Metastatic Breast Carcinoma in the Brain (tissue), 10 donors: ENCODE results near the genes TUT1, TMEM179B, TMEM223 and NXF1.

DNA sequence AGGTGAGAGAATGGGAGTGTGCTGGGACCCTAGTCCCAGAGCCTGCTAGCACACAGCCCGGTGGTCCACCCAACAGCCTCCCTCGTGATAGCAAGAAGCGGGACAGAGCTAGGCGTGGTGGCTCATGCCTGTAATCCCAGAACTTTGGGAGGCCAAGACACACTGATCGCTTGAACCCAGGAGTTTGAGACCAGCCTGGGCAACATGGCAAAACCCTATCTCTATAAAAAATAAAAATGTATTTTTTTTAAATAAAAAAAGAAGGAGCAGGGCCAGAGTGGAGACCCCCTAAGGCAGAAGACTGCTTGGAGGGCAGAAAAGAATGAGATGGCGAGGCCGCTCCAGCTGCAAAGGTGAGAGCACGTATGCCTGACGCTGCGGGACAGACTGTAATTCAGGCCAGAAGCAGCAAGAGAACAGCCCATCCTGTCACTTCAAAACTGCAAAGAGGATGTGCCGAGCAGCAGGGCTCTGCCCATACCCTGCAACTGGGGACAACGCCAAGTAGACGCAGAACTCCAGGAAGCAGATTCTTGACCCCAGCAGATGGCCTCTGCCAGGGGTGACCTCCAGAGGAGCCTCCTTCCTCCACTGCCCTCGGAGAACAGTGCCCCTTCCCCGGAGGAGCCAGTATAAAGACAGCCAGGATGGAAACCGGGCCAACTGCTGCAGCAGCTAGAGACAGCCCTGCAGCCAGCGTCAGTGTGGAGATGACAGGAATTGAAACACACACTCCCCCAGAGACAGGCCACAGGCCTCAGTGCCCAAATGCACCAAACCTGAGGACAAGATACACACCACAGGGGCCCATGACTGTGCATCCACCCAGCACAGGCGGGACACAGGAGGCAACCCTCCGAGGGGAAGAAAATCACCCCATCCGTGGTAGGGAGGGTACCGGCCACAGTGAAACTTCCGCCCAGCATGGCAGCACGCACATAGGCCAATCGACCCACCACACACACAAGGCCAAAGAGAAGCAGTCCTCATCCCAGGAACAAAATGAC lies 5.9 kb downstream of the AHNAK start:
- PRO-cap, 10 experiments, result no peak in any of the 10 experiments

GRCh38 chr11:62544306-62545489 lies 1.9 kb downstream of the AHNAK start:
- PRO-cap, 10 experiments, result peak in 5 of 10 experiments; most common plus-strand start chr11:62545271 (in 3); most common minus-strand start chr11:62545190 (in 5)

GRCh38 chr11:62547005-62547777 lies 585 bp upstream of the AHNAK start:
- PRO-cap, 10 experiments, result peak in 6 of 10 experiments; most common plus-strand start chr11:62547182 (in 5); most common minus-strand start chr11:62547217 (in 6)

DNA sequence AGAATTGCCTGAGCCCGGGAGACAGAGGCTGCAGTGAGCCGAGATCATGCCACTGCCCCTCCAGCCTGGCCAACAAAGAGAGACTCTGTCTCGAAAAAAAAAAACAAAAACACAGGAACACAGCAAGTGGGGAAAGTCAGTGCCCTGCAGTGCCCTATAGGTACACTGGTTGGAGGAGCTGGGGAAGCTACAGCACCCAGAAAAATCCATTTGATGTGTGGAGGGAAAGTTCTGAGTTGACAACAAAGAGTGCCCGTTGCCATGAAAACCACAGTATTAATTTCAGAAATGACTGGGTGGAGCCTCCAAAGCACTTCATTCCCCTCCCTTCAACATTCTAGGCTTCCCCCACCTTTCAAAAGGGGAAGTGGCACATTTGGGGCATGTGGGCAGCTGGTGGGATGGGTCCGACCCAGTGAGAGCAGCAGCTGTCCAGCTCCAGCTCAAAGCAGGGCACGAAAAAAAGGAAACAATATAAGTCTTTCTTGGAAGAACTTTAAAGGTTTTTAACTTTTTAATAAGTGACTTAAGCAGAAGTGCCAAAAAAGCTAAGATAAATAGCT lies 8.8 kb upstream of the AHNAK start:
- PRO-cap, 10 experiments, result peak in 2 of 10 experiments; most common plus-strand start position 386 of the sequence (in 1); most common minus-strand start position 212 of the sequence (in 1)

- PRO-cap, 10 experiments, result no peak in any of the 10 experiments
Observed at GRCh38 chr11:62555899-62556140, 9.2 kb upstream of the AHNAK start.

GRCh38 chr11:62560025-62560729 lies 13.5 kb downstream of the EEF1G start:
- PRO-cap, 10 experiments, result no peak in any of the 10 experiments

DNA sequence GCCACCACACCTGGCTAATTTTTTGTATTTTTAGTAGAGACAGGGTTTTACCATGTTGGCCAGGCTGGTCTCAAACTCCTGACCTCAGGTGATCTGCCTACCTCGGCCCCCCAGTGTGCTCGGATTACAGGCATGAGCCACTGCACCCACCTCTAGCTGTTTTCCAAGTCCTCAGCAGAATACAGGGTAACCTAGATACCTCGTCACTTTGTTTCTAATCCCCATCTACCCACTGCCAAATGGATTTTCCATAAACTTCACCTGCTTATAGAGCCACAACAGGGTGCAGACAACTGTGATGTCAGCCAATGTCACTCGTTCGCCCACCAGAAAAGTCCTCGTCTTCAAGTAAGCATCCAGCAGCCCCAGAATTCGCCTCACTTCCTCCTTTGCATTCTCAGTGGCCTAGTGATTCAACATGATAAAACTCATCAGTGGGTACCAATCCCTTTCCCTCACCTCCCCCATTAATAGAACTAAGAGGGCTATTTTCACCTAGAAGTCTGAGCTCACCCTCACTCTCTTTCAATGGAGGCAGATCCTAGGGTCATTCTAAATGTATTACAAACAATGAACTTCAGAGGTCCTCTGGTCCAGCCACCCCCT lies 2.9 kb downstream of the EEF1G start:
- PRO-cap, 10 experiments, result no peak in any of the 10 experiments

- PRO-cap, 10 experiments, result no peak in any of the 10 experiments
Observed at GRCh38 chr11:62571310-62571988, 2.2 kb downstream of the EEF1G start.

GRCh38 chr11:62587708-62587982 lies 3.7 kb downstream of the TUT1 start:
- PRO-cap, 10 experiments, result no peak in any of the 10 experiments

DNA sequence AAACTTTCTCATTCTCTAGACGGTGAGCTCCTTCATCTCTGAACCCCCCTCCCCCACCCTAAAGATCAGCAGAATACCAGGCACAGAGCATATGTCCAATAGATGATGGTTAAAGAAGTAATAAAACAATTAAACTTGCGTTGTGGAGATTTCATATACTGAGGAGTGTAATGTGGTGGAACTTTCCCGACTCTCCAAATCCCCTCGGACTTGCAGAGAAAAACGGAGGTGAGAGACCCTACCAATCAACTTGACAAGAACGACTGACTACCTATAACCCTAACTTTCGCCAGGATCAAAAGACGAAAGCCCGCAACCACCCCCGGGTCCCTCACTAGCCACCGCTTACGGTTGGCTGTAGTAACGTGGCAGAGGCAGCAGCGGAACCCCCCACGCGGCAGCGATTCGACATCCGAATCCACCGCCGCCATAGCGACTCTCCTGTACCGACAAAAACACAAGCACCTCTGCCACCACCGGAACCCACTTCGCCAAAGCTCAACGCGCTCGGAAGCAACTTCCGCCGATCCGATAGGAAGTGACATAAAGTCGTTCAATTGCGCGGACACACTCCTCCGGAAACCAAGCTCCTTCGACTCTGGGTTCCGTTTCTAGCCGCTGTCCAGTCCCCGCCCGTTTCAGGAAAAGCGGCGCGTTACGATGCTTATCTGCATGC lies at the start of gene TUT1:
Gene TUT1, minus strand, starts transcription at position 469 of the 676 bp plus-strand sequence.
- PRO-cap, 10 experiments, result peak in 10 of 10 experiments; most common minus-strand start position 493 of the sequence (in 6)

DNA sequence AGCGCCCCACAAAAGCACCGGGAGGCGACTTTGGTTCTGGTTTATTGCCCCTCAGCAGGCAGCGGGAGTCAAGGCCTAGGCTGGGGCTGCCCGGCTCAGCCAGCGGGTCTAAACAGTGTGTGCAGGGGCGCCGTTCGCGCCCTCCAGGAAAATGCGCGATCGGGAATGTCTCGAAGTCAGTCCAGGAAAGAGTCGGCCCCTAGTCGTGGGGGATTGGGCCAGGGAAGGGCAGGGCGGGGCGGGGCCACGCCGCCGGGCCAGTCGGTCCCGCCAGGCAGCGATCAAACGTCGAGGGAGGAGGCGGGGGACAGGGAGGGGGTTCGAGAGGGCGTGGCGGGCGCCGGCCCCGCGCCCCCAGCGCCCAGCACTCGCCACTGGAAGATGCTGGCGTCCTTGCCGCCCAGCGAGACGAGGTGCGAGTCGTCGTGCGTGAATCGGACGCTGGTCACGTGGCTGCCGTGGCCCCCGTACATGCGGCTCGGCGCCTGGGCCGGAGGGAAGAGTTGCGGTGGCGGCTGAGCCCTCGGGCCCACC lies 596 bp upstream of the MTA2 start:
- PRO-cap, 10 experiments, result peak in 8 of 10 experiments; most common plus-strand start position 284 of the sequence (in 5); most common minus-strand start position 189 of the sequence (in 4)

GRCh38 chr11:62603370-62603666 lies 1.7 kb upstream of the MTA2 start:
- PRO-cap, 10 experiments, result no peak in any of the 10 experiments

- PRO-cap, 10 experiments, result no peak in any of the 10 experiments
Observed at GRCh38 chr11:62624607-62625815, 3.2 kb upstream of the B3GAT3 start.

DNA sequence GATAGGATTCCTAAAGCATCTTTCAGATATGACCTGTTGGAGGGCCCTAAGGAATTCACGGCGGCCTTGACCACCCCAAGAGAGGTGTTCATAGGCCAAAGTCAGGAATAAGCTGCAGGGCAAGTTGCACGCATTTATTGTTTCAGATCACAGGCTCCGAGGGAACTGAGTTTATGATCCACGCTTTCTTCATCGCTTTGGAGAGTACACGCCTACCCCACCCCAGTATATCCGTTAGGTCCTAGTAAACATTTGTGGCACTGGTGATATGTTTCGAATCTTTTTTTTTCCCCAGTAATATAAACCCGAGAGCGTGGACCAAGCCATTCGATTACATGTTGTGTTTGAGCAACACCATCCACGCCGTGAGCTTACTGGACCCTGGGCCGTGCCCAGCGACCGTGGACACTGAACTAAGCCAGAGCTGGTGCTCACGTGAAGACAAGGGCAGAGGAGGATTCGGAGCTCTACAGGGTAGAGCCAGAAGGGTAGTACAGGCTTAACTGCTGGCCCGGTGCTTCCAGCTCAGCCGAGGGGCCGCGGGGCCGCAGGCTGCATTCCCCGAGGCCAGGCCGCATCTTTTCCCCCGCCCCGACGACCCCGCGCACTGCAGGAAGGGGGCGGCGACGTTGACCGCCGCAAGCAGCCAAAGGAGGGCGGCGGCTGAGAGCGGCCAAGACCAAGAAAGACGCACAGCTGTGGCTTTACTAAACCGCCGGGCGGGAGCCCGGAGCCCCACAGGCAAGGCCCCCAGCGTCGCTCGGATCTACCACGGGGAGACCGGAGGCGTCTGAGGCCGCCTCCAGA lies 579 bp downstream of the GANAB start:
- PRO-cap, 10 experiments, result peak in 5 of 10 experiments; most common plus-strand start position 448 of the sequence (in 1); most common minus-strand start position 410 of the sequence (in 1)

GRCh38 chr11:62712929-62713609 lies 5.6 kb downstream of the GNG3 start:
- PRO-cap, 10 experiments, result no peak in any of the 10 experiments

- PRO-cap, 10 experiments, result no peak in any of the 10 experiments
Observed at GRCh38 chr11:62726312-62726999, 801 bp downstream of the HNRNPUL2 start.

GRCh38 chr11:62727827-62728000 lies 457 bp upstream of the HNRNPUL2 start:
- PRO-cap, 10 experiments, result peak in 7 of 10 experiments; most common minus-strand start chr11:62727898 (in 4)

DNA sequence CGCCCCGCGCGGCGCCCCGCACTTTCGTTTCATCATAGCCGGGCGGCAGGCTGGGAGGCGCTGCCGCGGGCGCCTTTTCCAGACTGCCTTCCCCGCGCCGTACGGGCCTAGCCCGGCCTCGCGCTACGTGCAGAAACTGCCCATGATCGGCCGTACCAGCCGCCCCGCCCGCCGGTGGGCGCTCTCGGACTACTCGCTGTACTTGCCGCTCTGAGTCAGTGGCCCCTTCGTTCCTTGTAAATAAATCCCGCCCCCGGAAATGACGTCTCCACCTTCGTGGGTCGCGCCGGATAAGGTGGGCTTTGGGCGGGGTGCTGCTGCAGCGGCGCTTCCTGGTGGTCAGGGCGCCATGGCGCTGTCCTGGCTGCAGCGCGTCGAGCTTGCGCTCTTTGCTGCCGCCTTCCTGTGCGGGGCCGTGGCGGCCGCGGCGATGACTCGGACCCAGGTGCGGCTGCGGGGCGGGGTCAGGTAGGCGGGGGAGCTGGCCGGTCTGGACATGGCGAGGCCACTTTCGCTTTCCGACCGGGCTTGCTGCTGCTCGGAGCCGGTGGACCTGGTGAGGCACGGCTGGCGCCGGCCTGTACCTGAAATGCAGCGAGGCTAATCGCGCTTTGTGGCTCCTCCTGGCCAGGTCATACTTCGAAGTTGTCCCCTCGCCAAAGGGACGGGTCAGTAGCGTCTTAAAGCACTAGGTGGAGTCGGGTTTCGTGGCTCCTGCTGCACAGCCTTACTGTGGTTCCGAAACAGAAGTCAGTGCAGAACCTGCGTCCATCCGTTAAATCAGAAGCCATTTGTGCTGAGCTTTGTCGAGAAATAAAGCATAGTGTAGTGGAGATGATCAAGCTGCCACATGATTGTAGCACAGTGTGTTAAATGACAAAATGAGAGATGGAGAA lies at the start of gene TMEM179B:
Gene TMEM179B, plus strand, starts transcription at position 320 of the 896 bp plus-strand sequence.
- PRO-cap, 10 experiments, result peak in 10 of 10 experiments; most common plus-strand start position 322 of the sequence (in 8); most common minus-strand start position 204 of the sequence (in 7)

DNA sequence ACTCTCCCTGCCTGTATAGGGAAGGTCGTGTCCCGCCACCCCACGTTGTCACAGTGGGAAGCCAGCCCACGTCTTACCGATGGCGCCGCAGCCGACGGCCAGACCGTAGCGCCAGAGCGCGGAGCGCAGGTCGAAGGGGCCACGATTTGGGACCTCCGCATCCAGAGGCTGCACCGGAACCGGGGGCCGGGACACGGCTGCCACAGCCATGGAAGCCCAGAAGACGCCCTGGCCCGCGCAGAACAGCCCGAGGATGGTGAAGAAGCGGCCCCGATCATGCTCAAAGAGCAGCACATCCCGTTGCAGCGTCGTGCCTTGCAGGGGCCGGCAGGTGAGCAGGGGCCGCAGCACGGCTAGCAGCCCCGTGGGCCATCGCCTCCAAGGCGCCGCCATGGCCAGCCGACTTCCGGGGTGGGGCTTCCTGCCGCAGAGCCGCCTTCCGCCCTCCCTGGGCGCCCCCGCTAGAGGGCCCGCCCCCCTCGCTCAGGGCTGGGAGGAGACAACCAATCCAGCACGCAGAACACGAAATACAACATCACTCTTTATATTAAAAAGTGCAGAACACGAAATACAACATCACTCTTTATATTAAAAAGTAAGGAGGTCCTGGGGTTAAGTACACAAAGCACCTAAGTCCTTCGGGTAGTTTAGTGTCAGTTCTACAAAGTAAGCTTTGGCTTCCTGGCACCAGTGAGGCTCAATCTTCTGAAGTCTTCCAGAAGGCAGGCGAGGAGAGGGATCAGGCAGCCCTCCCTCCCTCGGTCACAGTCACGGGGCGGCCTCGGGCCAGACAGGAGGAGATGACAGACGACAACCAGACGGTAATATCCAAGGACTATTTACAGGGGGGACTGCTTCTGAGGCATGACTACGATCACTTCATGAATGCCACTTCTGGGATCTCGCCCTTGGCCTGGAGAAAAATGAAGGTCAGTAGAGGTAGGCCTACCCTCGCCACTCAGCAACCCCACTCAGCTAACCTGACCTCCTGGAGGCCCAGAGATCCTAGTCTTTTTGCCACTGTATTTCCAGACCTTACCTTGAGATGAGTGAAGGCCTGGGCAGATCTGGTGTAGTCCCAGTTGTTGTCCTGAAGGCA lies at the start of gene TMEM223:
Gene TMEM223, minus strand, starts transcription at position 405 of the 1,099 bp plus-strand sequence.
- PRO-cap, 10 experiments, result peak in 10 of 10 experiments; most common plus-strand start position 386 of the sequence (in 2); most common minus-strand start position 405 of the sequence (in 6)

DNA sequence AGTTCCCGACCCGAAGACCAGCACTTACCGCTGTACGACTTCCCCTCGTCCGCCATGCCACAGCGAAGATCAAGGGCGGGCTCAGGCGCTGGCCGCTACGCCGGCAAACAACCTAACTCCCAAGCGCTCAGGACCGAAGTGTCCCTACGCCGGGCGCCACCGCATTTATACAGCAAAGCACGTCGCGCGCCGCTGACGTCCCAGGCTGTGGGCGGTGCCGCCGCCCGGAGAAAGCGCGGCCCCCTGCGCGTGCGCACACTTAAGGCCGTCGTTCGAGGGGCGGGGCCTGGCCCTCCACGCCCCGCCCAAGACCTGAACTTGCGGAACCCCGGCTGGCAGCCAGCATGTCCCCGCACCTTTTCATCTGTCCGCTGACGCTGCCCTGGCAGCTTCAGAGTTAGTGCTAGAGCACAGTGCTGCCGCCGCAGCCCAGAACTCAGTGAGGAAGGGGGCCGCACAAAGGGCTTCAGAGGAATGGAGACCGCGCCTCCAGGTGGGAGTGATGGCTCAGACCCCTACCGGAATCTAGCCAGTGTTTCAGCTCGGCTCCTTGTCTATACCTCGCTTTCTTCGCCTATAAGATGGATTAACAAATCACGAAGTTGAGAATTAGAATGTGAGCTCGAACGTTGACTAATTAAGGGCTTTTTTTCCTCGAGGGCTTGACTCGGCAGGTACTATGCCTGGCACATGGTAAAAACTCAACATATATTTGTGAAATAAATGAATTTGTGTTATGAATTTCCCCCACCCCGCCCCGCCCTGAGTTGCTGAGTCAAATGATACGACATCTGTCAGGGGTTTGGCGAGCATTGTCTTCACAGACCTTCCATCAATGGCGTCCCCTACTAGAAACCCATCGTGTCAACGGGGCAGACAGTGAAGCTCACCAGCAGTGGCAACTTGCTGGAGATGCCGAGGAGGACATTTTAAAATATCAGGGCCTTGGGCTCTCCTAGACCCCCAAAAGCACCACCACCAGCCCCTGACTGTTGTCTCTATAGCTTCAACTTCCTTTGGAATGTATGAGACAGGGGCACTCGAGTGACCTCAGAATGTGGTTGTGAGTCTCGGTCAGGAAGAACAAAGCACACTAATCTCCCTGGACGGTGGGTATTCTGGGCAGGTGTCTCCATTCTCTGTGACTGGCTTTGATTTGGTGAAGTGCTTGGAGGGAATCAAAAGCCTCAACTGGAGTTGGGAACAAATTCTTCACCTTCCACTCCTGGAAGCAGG lies at the start of gene NXF1:
Gene NXF1, minus strand, starts transcription at position 140 of the 1,236 bp plus-strand sequence.
- PRO-cap, 10 experiments, result peak in 10 of 10 experiments; most common plus-strand start position 374 of the sequence (in 6); most common minus-strand start position 140 of the sequence (in 10)